ENCODE measurements around the genes NR4A1, KRT85, KRT82, KRT6A, KRT71, KRT74 and KRT4.

- PRO-cap: no peak
Observed at GRCh38 chr12:51975931-51977348, 24.9 kb downstream of the ACVR1B start.

DNA sequence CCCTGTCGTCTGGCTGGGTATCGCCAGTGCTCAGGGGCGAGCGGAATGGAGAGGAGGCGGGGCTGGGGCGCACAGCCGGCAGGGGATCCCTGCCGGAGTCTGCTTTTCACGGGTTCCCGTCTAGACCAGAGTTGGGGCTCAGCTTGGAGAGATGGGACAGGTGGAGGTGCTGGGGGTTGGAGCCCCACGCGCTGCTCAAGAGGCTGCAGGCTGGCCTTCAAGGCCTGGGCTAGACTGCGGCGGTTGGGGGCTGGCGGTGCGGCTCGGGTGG is 16.2 kb downstream of the TAMALIN start:
- PRO-cap: no peak

DNA sequence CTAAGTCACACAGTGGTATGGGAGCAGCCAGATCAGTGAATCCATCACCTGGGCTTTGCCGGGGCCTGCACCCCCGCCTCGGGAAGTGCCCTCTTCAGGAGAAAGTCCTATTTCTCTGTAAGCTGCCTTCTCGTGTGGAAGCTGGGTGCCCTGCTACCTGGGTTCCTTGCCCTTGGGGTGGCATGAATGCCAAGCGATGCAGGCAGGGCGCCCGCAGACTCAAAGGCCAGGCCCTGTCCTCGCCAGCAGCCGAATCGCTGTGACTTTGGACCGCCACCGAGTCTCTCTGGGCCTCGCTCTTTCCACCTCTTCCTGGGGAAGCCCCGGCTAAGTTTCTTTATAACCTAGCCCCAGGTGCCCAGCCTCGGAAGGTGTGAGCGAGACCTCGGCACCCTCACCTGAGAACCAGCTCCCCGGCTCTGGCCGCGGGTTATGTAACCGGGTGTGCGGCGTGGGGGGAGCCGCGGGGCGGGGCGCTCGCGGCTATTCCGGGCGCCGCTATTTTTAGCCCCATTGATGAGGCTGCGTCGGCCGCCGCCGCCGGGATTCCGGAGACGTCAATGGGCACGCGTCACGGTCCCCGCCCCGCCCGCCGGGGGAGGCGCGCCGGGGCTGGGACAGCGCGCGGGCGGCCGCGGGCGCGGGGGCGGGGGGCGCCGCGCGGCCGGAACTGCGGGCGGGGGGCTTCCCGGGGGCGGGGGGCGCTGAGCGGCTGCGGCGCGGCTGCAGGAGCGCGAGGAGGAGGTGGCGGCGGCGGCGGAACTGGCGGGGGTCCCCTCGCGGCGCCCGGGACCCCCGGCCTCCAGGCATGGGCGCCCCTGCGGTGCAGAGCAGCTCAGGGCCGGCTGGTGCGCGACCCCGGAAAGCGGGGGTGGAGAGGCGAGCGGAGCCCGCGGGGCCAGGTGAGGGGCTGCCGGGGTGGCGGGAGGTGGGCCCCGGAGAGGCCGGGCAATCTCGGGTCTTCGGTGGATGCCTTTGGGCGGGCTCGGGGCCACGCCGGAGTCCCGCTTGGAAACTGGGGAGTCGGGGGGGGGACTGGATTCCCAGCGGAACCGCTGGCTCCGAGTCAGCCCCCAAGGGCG is 14.4 kb upstream of the NR4A1 start:
- PRO-cap: bidirectional peak, plus-strand start at position 604 of the sequence, minus-strand start at position 407 of the sequence

- PRO-cap: bidirectional peak, plus-strand start at chr12:52051442, minus-strand start at chr12:52051154
Observed at GRCh38 chr12:52051346-52051535, at the start of gene NR4A1. NR4A1 (plus strand) TSS chr12:52051442.

DNA sequence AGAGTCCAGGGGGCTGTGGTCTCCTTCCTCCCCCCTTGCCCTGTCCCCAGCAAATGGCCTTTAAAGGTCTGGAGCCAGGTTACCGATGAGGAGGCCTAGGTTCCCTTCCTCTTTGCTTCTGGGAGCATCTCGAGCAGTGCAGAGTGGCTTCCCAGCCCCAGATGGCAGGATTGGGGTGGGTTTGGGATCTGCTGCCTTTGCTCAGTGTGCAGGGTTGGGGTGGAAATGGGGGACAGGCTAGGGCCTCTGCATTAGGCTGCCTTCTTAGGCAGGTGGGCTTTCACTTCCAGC is 2.2 kb downstream of the NR4A1 start:
- PRO-cap: no peak

DNA sequence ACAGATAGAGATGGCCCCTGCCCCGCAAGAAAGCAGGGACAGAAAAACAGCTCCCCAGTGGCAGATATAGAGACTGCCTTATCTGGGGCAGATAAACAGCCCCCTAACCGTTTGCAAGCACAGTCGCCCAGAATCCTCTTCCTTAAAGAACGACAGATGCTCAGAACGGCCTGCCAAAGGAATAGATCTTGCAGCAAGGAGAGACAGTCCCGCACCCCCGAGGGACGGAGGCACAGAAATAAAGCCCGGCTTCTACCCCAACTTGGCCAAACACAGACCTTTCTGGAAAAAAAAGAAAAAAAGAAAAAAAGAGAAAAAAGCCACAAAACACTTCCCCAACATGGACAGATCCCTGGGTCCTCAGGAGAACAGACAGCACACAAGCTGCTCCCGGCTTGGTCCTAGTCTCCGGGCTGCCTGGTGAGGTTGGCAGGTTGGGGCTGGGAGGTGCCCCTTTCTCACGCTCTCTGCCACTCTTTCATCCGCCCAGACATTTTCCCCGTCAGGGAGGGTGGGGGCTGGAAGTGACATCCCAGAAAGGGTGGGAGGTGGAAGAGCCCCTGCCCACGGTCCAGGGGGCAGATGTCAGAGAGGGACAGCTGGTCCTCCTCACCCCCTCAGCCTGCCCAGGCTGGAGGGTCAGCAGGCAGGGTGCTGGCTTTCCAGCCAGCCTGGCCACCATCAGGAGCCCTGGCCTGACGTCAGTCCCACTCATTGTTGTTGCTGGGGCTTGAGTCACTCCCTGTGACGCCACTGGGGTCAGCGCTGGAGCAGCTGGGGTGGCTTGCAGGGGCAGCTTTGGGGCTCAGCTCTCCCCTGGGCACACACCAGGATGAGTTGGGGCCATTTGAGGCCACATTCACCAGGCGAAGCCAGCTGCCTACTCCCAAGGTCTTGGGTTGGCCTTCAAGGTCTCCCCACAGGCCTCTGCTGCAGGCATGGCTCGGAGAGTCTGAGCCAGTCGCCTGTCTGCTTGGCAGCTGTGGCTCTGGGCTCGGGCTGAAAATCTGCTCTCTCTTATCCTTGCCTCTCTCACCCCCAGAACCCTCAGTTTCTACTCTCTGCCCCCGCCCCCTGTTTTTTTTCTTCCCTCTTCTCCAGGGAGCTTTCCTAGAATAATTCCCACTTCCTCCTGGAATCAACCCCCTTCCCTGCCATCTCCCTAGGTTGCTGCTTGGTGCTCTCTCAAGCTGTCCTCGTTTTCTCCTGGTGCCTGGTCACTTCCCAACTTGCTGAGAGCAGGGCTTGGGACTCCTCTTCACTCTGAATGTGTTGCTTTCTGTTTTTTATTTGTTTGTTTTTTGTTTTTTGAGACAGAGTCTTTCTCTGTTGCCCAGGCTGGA is 5.7 kb upstream of the ATG101 start:
- PRO-cap: unidirectional peak, minus-strand start at position 673 of the sequence

DNA sequence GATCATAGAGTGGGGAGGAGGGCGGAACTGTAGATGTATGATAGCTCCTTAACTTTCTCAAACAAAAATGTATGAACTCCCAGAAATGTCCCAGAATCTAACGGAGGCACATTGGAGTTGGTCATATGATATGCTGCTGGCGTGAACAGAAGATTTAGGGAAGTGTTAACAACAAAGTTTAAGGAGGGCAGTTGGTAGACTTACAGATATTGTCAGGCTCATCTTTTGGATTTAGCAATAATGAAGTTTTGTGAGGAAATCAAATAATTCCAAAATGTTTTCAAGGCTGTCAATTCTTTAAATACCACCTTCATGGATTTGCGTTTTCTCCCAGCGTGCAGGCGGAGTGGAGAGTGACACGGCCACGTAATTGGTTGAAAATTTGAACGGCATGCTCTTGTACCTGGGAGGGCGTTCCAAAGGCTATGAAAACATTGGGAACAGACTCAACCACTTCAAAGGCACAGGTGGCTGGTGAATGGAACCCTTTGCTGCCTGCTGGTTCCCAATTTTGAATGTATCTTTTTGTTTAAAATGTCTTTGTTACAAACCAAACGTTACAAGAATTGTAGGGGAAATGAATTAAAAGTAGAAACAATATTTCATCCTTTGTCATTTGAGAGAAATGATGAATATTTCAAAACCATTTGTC is 12.3 kb downstream of the SMIM41 start:
- PRO-cap: no peak

DNA sequence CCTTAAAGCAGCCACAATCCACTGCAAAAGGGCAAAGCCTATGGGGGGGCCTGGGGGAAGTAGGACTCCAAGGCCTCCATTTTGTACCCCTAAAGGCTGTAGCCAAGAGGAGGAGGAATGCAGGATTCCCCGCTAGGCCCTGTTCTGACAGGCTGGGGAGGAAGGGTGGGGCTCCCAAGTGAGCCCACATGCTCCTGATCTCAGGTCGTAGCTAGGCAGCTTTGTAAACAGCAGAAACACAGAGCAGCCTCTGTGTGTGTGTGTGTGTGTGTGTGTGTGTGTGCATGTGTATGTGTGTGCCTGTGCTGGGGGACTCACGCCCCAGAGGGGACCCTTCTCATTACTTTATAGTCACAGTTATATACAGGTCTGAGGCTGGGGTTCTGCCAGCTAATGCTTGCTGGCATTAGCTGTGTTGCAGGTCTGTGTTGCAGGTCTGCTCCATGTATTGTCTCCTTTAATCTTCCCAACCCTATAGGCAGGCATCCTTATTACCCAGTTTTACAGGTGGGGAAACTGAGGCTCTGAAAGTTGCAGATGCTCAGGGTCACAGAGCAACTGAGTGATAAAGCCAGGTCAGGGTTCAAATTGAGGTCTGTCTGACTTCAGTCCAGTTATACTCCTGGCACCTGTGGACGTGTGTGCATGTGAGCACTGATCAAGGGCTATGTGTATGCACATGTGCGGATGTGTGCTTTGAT is 36.2 kb downstream of the KRT80 start:
- PRO-cap: bidirectional peak, plus-strand start at position 406 of the sequence, minus-strand start at position 154 of the sequence

DNA sequence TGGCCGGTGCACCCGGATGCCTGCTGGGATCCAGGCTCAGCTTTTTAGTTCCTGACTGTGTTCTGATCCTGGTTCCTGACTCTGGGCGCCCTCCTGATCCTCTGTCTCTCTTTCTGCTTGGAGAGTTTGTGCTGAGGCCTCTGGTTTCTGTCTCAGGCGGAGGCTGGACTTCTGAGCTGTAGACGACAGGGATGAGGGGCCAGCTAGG is 16.6 kb downstream of the KRT80 start:
- PRO-cap: no peak

- PRO-cap: no peak
Observed at GRCh38 chr12:52215572-52216104, 17.4 kb upstream of the KRT7 start.

DNA sequence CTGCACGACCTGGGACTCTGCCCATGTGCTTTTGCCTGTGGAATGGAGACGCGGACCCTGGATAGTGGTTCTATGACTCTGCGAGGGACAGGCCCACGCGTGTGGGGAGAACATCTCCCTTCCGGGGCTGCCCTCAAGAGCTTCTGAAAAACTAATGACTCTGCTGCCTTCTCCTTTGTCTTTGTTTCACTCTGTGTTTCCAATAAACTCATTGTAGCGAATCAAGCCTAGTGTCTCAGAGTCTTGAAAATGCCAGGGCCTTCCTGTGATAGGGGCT is 12.3 kb downstream of the KRT83 start:
- PRO-cap: no peak

- PRO-cap: no peak
Observed at GRCh38 chr12:52367241-52367783, at the start of gene KRT85. KRT85 (minus strand) TSS chr12:52367481.

DNA sequence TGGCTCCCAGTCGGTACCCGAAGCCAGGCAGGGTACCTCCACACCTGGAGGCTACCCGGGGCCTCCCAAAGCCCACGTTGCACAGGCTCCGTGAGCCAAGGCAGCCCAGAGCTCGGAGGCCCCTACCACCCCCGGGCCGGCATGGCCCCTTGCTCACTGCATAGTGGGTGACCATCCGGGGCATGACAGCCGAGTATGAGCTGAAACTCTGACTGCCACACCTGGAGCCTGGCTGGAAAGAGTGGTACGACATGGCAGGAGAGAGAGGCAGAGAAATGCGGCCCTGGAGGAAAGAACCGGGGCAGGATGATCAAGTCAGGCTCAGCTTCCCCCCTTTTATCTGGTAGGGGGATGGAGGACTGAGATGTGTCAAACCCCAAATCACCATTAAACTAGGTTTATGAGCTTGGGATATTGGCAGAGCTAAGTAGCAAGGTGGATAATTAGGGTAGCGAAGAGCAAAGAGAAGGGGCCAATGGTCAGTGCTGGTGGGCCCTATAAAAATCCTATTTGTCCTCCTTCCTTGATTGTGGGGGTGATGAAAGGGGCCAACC is at the start of gene KRT82:
Gene KRT82, minus strand, starts transcription at position 311 of the 554 bp plus-strand sequence.
- PRO-cap: no peak

GRCh38 chr12:52492579-52493781 is at the start of gene KRT6A:
KRT6A (minus strand) TSS chr12:52493257.
- PRO-cap: no peak

DNA sequence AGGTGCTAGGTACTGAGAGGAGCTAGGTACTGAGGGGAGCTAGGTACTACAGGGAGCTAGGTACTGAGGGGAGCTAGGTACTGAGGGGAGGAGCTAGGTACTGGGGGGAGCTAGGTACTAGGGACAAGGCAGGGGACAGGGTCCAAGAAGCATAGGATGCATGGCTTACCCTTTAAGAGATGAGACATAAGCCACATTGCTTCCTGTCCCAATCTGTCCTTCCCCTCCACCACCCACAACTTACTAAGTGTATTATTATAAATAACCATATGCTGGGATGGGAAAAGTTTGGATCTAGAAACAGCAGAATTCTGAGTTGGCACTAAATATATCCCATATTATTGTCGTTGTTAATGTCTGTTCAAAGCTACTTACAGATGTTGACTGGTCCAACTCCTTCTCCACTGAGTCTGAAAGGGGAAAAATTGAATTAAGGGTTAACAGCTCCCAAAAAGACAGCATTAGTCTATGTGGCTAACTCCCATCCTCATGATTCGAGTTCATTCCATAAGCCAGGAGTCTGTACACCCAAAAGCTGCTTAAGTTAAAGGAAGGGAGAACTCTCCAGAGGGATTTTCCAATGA is 4.7 kb downstream of the KRT5 start:
- PRO-cap: no peak

- PRO-cap: no peak
Observed at GRCh38 chr12:52552910-52553384, at the start of gene KRT71. KRT71 (minus strand) TSS chr12:52553145.

DNA sequence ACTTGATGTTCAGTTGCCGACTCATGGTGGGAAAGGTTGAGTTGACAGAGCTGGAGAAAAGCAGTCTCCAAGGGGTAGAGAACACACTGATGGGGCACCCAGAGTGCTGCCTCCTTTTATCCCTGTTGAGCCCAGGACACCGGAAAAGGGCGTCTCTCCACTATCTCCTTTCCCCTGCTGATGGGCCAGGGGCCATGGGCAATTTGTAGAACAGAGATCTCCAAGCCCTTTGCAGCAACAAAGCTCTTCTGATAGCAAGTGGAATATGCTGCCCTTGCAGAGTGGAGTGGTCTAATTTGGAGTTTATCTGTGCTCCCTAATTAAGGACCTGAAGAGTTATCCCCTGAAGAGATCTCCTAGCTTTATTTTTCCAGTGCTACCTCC is at the start of gene KRT74:
Gene KRT74, minus strand, starts transcription at position 91 of the 384 bp plus-strand sequence.
- PRO-cap: no peak

GRCh38 chr12:52614950-52615598 is 3.3 kb downstream of the KRT73 start:
- PRO-cap: no peak

DNA sequence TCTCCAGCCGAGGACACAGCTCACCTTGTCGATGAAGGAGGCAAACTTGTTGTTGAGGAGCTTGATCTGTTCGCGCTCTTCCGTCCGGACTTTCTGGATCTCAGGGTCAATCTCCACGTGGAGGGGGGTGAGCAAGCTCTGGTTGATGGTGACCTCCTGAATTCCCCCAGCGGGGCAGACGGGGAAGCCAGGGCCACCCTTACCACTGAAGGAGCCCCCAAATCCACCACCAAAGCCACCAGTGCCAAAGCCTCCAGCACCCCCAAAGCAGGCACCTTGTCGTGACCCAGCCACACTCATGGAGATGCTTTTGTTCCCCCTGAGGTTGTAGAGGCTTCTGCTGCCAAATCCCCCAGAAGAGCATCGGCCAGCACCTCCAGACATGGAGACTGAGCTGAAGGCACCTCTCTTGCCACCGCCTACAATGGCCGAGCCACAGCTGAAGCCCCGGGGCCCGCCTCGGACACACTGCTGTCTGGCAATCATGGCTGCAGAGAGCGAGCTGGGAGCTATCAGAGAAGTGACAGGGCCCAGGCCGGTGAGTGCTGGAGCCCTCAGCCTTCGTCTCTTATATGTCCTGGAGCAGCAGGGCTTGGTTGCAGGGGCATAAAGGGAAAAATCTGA is at the start of gene KRT4:
Gene KRT4, minus strand, starts transcription at position 544 of the 624 bp plus-strand sequence.
- PRO-cap: no peak

DNA sequence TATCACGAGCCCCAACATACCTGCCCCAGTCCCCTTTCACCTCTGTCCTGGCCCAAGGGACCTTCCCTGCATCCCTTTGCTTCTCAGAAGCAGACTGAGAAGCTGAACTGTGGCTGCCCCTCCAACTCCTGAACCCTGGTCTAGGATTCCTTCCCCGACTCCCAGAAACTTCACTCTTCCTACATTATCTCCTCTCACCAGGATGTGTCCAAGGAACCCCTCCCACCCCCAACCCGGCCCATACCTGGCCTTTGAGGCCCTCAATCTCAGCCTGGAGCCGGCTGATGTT is 5.4 kb downstream of the KRT8 start:
- PRO-cap: no peak